ENCODE measurements around a stretch of chr3.

GRCh38 chr3:45064704-45065200 is 38.6 kb downstream of the CLEC3B start:
- RRBS: no CpG with 5 or more reads among the region's 8 CpGs

DNA sequence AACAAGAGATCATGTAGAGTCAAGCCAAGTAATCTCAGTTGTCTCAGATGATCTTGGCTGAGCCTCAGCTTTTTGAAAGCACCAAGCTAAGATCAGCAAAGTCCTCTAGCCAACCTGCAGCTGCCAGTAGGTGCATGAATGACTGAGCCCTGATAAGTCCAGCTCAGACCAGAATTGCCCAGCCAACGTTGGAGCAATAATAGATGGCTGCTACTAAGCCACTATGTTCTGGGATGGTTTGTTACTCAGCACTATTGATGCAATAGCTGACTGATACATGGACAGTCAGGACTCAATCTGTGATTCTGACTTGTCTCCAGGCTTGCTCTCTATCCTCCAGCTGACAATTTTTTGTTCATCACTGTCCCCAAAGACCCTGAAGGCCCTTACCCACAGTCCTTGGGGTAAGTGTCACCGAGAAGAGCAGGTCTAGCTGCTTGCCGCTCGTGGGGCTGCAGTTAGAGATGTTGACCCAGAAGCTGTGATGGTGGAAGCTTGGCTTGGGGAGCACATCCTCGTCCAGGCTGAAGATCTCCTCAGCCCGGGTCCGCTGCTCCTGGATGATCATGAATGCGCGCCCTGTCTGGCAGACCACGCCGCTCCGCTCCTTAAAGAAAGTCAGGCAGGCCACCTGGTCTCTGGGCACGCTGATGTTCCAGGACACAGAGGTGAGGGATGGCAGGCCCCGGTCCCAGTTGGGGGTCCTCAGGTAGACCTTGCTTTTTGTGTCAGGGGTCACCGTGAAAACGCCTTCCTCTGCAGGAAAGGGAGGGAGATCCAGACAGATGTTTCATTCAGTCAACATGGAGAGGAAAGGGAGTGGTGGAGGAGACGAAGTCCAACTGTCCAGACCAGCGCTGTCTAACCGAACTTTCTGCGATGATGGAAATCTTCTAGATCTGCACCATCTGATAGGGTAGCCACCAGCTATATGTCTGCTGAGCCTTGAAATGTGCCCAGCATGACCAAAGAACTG is 55.1 kb downstream of the CDCP1 start:
- RRBS: no CpG with 5 or more reads among the region's 20 CpGs

DNA sequence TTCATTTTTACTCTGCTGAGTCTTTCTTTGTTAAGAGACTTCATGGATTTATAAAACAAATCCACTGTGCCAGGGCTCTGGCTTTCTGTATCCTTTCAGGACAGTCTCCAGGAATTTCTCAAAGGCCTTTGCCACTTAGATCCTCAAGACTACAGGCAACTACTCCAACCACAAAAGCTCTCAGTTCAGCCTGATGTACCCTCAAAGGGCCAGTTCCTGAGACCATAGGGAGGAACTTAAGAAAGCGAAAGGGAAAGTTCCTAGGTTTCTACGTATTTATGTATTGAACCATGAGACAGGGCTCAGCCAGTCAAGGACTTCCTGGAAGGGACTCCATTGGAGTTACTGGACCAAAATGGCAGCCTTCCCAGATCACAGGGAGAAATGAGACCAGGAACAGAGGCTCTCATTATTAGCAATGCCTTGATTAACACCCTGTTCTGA is 1.9 kb downstream of the CDCP1 start:
- RRBS: no CpG with 5 or more reads among the region's 2 CpGs

DNA sequence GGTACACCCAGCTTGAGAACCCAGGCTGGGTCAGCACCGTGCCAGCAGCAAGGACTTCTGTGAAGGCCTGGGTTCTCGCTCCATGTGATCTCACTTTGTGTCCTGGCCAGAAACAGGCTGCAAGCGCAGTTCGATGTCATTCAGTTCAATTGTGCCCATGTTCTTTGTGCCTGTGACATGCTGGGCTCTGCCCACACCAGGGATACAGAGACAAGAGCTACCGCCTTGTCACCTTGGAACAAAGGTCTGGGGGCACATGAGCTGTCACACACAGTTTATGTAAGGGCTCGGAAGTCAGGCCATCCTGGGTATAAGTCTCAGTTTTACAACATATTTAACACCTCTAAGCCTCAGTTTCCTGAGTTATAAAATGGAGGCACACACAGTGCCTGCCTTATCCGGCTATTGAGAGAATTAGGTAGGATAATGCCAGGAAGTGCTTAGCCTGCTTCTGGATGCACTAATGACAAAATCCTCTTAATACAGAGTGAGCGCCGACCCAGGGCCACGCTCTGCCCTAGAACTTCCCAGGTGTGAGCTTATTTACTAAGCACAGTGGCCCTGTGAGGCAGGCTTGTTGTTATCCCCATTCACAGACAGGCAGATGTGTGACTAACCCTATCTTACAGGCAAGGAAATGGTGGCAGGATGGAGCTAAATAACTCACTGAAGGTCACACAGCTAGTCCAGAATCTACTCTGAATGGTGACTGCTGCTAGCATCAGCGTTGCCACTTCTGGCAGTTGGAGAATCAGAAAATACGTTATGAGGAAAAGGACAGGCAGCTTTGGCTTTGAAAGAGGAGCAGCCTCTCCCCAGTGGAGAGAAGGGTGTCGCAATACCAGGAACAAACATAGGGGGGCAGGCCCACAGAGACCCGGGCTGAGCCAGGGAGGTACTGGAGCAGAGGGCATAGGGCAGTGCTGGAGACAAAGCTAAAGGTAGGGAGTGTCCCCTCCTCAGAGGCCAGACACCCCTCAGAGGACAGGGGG is 50.2 kb upstream of the LIMD1 start:
- RRBS: no CpG with 5 or more reads among the region's 14 CpGs

- RRBS: no CpG with 5 or more reads among the region's 13 CpGs
These were observed 47.4 kb upstream of the LIMD1 start for GRCh38 chr3:45546993-45547719.

DNA sequence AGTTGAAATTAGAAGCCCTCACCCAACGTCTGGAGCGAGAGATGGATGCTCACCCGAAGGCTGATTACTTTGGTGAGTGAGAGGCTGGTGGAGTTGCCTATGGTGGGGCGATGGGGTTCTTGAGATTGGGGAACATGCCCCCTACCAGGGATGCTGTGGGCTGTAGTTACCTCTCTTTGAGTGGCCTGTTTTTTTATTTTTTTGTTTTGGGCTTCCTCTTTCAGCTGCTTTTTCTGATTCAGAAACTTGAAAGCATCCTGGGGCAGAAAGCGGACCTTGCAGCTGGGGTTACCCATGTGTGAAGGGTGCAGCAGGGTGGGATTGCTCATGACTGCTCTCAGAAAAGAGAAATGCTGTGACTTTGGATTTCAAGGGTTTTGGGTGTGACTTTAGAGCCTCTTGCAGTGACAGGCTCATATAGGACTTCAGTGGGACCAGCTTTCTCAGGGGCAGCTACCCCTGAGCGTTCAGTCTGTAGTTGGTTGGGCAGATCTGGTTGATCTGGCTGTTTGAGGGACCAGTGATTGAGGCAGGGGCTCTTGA is 1.7 kb downstream of the LIMD1 start:
- RRBS: no CpG with 5 or more reads among the region's 6 CpGs

GRCh38 chr3:45664541-45665014 is 24.6 kb upstream of the SACM1L start:
- RRBS: no CpG with 5 or more reads among the region's 11 CpGs

GRCh38 chr3:45677626-45678518 is 11.3 kb upstream of the SACM1L start:
- RRBS: no CpG with 5 or more reads among the region's 14 CpGs

- RRBS: no CpG with 5 or more reads among the region's 7 CpGs
These were observed 1.4 kb downstream of the CXCR6 start for GRCh38 chr3:45944486-45945205.

DNA sequence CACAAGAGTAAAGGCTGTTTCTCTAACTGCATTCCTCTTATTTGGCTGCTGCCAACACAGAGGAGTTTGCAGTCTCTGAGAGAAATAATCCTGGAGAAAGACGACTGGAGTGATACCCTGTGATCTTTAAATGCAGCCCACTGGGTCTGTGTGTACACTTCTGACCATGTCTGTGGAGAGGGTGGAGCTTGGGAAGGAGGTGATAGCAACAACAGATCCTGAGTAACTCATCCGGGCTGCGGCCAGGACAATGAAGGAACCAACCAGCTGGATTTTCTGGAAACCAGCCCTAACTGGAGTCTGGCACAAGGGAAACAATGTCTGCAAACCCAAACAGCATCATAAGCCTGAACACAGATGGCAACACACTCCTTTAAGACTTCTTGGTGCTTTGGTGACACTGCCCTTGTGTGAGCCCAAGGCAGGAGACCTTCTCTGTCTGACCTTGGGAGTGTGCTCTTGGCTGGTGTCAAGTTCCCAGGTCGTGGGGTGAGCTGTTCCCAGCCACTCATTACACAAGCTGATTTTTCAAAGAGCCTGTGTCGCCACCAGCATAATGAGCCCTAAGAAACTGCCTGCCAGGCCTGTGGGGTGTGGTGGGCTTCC is 8.0 kb downstream of the FYCO1 start:
- RRBS: no CpG with 5 or more reads among the region's 5 CpGs

DNA sequence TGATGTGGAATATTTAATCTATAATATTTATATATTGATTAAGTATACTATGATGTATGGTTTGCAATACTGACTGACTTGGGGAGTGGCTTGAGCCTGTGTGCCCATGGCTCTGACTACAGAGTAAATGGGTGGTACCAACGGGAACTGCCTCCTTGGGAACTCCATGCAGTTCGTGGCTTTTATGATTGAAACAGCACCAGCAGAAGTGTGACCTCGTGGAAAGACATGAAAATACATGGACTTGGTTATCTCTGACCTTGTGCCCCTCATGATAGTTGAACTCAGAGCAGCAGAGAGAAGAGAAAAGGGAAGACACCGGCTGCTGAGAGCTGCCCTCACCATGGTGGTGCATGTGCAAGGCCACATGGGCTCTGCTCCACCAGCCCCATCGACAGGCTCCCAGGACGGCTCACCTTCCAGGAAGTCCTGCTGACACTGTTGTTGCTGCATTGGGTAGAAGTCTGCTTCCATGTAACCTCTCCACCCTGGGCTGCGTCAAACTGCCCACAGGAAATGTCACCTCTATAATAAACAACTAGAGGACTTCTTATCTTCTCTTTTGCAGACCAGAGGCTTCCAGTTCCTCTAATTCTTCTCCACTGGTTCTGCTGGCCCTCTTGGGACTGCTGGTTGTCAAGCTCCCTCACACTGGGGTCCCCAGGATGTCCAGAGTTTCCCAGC is 6.1 kb upstream of the CCR3 start:
- RRBS: no CpG with 5 or more reads among the region's 7 CpGs

- RRBS: no CpG with 5 or more reads among the region's 8 CpGs
These were observed 2.2 kb upstream of the CCR5 start for GRCh38 chr3:46368501-46368986.

DNA sequence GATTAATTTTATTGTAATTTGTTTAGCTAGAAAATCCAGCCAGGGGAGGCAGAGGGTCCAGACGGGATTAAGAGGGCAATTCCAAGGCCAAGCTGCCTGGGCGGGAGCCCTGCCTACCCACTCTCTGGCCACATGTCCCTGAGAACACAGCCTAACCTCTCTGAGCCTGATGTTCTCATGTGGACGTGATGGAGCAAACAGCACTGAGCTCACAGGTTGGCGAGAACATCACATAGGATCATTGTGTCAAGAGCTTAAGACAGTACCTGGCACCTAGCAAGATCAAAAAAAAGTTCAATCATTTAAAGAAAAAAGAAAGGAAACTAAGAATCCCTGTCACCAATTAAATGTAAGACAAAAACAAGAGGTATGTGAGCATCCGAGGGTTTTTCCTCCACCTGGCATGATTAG is 966 bp downstream of the LRRC2 start:
- RRBS: no CpG with 5 or more reads among the region's 5 CpGs

DNA sequence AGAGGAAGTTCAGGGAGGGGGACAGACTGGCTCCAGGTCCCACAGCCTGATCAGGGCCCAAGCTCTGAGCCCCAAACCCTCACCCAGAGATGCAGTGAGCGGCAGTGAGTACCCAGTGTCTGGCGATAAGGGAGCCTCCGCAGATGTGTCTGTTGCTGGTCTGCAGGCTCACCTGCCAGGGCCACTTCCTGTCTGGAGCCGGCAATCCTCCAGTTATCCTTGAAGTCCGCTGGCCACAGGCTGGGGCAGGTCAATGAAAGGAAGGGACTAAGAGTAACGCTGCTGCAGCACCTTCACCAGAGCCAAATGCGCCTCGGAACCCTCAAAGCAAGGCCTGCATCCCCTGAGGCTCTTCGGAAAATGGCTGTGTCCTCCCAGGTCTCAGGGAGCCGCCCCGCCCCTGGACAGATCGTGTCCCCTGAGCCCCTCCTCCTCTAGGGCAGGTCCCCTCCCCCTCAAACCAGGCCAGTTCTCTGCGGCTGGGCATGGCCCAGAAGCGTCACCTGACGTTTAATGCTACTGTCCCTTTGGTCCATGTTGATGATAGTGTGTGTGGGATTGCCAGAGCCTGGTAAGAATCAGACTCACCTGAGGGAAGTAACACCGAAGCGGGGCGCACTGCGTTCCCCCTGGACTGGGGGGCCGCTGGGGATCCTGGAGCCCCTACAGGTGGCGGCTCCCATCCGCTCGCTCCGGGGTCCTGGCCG is 51.5 kb downstream of the MYL3 start:
- RRBS: under 1% methylated on average over 2 of the region's 25 CpGs

GRCh38 chr3:46868237-46868840 is 5.1 kb upstream of the MYL3 start:
- RRBS: no CpG with 5 or more reads among the region's 8 CpGs

- RRBS: 1% methylated on average over 15 of the region's 77 CpGs
These were observed 5.1 kb downstream of the PTH1R start for GRCh38 chr3:46882391-46883176.

DNA sequence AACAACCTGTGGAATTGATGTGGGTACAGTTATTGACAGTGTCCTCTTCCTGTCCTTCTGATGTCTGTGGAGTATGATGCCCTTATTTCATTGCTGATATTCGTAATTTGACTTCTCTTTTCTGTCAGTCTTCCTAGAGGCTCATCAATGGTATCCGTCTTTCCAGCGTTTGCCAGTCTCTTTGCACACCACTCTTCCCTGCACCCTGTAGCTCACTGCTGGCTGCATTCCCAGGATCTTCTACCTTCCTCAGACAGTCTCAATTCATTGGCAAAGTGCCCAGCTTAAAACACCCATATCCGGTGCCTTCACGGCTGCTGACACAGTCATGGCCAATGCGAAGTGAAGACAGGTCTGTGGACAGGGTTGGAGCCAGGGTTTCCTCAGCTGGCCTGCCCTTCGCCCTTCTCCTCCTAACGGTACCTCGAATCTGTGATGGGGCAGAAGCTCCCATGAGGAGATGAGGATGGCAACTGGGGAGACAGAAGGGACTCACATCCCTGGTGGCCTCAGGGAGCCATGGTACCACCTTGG is 36.1 kb downstream of the PTH1R start:
- RRBS: no CpG with 5 or more reads among the region's 9 CpGs

- RRBS: no CpG with 5 or more reads among the region's 5 CpGs
These were observed 41.1 kb downstream of the CCDC12 start for GRCh38 chr3:46935254-46935990.

GRCh38 chr3:46938815-46939283 is 37.7 kb downstream of the CCDC12 start:
- RRBS: no CpG with 5 or more reads among the region's 5 CpGs

- RRBS: no CpG with 5 or more reads among the region's 9 CpGs
These were observed 30.0 kb downstream of the CCDC12 start for GRCh38 chr3:46946320-46947159.

Data from retinal pigment epithelial cell (primary cell).